Sternocleidomastoid (tissue), 1 donor: ENCODE measurements around the gene MBOAT7.

DNA sequence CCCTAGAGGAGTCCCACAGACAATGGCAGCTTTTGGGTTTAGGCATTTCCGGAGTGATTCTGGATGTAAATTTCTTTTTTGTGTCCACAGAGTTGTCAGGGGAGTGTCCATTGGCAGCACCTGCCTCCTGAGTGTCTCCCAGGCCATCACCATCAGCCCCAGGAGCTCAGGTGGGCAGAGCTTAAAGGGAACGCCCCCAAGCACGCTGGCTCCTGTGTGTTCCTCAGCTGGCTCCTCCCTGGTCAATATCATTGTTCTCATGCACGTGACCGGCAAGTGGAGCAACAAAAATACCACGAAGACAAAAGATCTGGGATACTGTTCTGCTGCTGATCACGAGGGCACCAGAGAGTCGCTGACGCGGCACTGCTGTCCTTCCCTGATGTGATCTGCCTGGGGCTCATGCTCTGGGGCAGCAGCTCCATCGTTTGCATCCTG, 8.8 kb upstream of the ZNF761 start:
- PRO-cap: no peak

DNA sequence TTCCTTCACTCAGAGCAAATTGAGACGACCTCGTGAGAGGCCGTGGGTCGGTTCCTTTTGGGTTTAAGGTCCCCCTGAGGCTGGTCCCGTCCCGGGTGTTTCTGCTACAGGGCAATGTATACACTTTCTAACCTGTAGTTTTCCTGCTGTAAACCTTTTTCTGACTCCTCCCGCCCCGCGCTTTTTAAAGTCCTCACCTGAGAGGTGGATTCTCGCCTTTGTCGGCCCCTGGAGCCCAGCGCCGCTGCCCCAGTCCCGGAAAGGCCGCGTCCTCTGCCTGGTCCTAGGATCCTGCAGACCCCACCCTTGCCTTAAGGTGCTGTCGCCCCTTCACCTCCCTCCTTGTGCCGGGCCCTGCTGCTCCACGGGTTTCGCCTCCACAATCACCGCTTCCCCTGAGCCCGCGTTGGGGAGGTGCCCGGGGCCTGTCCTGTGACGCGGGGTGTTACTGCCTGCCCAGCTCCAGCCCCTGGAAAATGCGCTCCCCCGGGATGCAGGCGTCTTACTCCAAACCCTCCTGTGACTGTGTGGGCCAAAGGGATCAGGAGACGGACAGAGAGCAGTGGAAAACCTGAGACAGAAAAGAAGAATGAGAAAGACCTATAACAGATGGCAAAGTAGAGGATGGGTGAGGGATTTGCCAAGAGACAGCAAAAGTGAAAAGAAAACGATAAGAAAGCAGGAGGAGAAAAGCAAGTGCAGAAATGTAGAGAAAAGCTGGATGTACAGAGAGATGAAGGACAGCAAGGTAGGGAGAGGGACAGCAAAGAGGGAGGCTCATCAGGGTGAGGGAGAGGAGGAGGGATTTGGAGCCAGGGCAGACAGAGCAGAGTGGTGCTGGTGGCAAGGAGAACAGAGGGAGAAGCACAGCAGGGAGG, 586 bp downstream of the ZNF761 start:
- PRO-cap: unidirectional peak, minus-strand start at position 388 of the sequence

GRCh38 chr19:53498089-53498765, 30.7 kb downstream of the ZNF813 start:
- PRO-cap: no peak

GRCh38 chr19:53549083-53549876, 11.3 kb downstream of the ZNF331 start:
- PRO-cap: no peak

- PRO-cap: no peak
Measured at GRCh38 chr19:53574226-53574839, 36.4 kb downstream of the ZNF331 start.

- PRO-cap: no peak
Measured at GRCh38 chr19:53576780-53577893, 39.2 kb downstream of the ZNF331 start.

DNA sequence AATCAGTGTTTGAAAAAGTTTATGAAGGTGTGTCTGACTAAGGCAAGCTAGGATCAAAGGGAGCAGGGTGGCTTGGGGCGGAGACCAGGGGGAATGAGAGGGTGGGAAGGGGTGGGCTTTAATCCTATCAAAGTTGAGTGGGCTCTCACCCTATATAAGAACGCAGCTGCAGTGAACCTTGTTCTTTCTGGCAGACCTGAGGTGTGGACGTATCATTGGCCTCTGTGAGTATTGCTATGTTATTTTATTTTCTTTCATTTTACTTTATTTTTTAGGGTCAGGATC, 37.4 kb downstream of the NLRP12 start:
- PRO-cap: no peak

DNA sequence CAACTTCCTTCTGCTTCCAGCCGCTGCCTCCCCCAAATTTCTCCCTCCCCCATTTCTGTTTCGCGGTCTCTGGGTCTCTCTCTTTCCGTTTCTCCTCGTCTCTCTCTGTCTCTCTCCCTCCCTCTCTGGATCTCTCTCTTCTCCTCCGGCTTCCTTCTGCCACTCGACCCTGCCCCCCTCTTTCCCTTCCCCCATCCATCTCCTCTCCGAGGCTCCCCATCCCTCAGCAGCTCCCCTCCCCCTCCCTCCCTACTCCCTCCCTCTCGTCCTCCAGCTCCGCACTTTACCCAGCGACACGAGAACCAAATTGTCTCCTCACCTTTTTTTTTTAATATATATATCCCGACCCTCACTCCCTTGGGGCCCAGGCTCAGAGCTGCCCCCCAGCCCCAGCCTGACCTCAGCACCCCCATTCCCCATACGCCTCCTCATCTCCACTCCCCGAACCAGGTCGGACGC, 3.5 kb upstream of the CACNG8 start:
- PRO-cap: no peak

DNA sequence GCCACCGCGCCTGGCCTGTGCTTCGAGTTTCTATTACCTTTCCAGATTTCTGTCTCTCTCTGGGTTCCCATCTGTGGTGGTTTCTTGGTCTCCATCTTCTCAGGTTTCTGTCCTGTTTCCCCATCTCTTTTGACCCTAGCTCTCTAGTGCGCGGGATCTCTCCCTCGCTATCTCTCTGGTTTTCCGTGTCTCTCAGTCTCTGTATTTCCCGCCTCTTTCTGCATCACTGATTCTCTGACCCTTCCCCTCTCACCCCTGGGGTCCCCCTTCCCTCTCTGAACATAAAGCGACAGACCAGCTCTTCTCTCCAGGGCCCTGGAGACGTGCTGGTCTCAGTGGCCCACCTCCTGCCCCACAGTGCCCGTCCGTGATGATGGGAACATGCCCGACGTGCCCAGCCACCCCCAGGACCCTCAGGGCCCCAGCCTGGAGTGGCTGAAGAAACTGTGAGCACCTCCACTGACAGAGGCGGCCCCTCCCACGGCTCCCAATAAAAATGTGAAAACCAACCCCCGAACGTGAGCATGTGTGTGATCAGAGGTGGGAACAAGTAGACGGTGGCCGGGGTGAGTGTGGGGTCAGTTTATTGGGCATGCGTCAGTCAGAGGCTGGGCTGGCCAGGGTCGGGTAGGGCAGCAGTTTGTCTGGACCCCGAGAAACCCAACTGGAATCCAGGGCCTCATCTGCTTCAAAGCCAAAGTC, 3.9 kb downstream of the NDUFA3 start:
- PRO-cap: no peak

DNA sequence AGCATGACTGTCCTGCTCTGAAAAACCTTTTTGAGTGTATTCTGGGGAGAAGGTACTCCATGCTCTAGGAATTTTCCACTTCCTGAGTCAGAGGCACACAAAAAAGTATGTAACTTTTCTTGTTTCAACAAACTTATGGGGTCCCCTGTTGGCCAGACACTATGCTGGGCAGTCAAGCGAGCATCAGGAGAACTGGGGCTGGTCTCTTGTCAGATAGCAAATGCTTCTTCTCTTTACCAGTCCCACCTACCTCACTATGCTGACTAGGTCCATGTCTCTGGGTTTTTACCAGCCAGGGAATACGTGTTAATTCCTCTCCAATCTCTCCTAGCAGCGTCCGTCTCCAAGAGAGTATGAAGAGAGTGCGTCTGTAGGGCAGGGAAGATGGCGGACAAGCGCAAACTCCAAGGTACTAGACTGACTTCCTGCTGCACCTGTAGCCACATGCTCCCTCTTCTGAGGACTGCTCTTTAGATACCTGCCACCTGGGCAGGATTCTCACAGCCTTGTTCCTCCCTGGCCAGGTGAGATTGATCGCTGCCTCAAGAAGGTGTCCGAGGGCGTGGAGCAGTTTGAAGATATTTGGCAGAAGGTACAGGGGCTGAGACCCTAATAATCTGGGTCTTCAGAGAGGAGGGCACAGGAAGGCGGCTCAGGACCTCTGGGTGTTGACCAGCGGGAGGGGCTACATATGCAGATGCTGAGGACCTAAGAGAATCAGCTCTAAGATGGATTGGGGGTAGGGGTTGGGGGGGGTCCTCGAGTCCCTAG, 5.2 kb downstream of the CNOT3 start:
- PRO-cap: no peak

DNA sequence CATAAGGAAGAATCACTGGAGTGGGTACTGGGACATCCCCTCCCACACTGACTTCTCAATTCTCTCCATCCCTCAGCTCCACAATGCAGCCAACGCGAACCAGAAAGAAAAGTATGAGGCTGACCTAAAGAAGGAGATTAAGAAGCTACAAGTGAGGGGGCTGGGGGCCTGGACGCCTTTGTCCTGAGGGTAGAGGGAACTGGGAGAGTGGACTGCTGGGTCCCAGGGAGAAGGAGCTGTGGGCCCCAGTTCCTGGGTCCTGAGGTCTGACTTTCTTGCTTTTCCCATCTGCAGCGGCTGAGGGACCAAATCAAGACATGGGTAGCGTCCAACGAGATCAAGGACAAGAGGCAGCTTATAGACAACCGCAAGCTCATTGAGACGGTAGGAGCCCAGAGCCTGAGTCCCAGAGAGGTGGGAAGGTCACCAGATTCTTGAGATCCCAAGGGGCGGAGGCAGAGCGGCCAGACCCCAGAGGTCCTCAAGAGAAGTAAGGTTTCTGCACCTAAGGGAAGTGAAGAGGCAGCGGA, 5.9 kb downstream of the CNOT3 start:
- PRO-cap: no peak

DNA sequence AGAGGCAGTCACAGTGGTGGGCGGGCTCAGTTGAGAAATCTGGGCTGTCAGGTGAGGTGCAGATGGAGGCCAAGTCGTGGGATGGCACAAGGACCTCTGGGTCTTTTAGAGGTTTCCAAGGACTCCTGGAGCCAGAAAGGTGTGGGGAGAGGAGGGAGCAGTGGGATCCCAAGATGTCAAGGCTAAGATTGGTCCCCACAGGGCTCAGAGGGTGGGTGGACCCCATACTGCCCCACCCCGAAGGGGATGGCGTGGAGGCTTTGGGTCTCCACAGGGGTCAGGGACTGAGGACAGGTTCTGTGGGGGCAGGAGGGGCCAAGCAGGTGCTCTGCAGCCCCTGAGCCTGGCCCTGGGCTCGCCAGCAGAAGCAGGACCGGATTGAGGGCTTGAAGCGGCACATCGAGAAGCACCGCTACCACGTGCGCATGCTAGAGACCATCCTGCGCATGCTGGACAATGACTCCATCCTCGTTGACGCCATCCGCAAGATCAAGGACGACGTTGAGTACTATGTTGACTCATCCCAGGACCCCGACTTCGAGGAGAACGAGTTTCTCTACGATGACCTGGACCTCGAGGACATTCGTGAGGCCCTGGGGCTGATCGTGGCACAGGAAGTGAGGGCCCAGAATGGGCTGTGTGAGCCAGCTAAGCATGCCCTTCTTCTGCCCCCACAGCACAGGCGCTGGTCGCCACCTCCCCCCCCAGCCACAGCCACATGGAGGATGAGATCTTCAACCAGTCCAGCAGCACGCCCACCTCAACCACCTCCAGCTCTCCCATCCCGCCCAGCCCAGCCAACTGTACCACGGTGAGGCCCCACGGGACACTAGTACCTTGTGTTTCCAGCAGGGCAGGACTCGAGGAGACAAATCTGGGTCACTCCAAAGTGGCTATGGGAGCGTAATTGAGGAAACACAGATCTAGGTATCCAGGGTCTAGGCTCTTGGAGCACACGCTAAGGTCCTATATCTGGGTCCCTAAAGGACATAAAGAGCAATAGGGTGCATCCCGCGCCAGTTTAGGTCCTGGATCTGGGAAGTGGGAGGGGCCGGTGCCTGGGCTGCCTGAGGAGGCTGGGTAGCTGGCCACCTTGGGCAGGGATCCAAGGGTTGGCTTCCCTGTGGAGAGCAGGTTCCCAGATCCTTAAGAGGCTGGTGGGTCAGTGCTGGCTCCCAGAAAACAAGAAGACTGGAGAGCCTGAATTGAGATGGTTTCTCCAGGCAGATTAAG, 8.1 kb downstream of the CNOT3 start:
- PRO-cap: no peak

DNA sequence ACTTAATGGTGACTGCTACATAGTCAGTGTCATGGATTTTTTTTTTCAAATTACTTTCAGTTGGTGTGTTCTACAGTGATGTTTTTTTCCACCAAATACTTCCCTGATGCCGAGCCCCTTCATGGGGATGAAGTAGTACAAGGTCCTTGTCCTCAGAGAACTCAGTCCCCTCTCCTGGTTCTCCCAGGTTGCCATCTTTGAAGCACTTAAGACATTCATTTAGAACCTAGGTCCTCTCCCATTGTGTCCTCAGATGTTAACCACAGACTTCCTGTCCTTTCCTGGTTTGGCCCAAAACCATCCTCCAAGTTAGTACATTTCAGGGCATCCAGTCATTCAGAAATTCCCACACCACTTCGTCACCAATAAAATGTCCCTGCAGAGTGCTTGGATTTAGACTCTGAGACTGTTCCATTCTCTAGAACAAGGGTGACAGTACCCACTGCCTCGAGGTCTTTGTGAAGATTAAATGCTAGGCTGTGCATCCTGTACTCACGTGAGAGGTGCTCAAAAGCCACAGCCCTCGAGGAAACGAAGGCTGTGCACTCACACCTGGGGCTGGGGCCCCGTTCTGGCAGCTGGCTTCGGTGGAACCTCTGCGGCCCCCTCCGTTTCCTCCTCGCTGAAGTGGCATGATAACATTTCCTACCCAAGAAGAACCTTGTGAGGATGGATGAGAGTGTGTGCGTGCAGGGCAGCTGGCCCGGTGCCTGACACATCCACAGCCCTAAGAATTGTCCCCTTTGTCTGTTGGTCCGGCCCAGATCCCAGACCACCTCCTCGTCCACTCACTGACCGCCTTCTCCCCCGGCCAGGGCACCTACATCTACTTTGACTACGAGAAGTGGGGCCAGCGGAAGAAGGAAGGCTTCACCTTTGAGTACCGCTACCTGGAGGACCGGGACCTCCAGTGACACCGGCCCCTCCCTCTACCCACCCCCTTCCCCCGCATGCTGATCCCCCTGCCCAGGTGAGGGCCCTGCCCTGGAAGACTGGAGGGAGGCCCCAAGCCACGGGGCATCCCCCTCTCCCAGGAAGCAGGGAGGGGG, 4.7 kb downstream of the LENG1 start:
- PRO-cap: no peak

- PRO-cap: bidirectional peak, plus-strand start at chr19:54189691, minus-strand start at chr19:54189580; bidirectional peak, plus-strand start at chr19:54190064, minus-strand start at chr19:54189751
Measured at GRCh38 chr19:54189486-54190044, at the start of gene MBOAT7. MBOAT7 (minus strand) TSS chr19:54189580.

DNA sequence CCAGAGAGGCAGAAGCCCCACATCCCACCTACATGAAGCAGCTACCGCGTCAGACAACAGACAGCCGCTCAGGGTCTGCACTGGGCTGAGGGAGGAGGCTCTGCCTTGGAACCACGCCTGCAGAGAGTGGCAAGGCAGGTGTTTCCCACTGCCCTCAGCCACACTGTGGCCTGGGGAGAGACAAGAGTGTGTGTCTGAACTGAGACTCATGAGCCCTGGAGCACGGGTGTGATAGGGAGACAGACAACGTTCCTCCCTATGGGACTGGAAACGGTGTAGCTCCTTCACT, 5.4 kb upstream of the LILRB2 start:
- PRO-cap: no peak

GRCh38 chr19:54316608-54317541, 3.9 kb upstream of the LILRA5 start:
- PRO-cap: no peak

DNA sequence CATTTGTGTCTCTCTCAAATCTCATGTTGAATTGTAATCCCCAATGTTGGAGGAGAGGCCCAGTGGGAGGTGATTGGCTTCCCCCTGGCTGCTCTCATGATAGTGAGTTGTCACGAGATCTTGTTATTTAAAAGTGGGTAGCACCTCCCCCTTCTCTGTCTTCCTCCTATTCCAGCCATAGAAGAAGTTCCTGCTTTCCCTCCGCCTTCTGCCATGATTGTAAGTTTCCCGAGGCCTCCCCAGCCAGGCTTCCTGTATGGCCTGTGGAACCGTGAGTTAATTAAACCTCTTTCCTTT, 3.8 kb downstream of the LILRA4 start:
- PRO-cap: no peak

DNA sequence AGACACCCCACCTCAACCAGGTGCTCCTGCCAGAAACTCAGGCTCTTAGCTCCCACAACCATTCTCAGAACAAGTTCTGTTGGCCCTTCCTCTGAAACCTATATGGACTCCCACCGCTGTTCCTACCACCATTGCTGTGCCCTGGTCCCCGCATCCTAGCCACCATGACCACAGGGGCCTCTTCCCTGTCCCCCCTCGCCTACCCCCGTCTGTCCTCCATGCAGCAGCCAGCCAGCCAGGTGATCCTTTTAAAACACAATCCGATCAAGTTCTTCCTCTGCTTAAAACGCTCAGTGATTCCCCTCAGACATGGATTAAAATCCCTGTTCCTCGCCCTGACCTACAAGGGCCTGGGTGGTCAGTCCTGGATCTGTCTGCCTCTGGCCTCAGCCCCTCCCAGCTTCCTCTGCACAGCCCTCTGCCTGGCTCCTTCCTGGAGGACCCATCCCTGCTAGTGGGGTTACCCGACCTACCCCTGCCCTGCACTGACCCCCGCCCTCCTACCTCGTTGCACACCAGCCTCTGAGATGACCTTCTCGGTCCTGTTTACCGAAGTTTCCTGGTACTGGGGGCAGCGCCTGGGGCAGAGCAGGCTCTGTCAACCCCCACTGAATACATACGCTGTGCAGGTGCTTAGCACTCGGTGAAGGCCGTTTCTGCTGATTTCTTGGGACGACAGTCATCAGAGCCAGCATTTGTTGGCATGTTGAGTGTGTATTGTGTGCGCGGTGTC, 14.8 kb upstream of the LENG8 start:
- PRO-cap: no peak

- PRO-cap: no peak
Measured at GRCh38 chr19:54456460-54457339, 6.9 kb downstream of the LENG9 start.

GRCh38 chr19:54471426-54471825, 1.7 kb downstream of the CDC42EP5 start:
- PRO-cap: no peak